HGPS cell (cell line): ENCODE measurements around the gene MIS18A.

- RRBS: 22% methylated on average over 11 of the region's 24 CpGs
These were observed 99.6 kb upstream of the SOD1 start for GRCh38 chr21:31559817-31560349.

DNA sequence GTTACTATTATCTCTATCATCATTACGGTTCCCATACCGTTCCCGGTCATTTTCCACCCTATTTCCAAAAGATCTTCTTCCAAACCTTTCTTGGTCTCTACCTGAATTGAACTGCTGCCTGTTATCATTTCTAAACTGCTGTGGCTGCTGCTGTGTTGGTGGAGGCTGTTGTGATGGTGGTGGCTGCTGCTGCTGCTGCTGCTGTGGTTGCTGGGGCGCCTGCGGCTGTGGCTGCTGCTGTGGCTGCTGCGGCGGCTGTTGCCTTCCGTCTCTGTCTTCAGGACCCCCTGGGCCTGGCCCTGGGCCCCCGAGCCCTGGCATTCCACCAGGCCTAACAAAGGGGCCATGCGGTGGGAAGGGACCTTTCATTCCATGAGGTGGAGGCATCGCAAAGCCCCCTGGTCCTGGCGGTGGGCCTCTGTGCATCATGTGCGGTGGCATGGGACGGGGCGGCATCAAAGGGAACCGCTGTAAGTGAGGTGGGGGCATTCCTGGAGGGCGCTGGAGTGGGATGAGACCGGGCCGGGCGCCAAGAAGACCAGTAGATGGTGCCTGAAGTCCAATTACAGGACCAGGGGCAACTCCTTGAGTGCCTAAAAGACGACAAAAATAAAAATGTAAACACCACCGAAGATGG, 12.4 kb downstream of the SOD1 start:
- RRBS: 94% methylated on average over 3 of the region's 22 CpGs

- RRBS: no CpG with 5 or more reads among the region's 2 CpGs
These were observed 30.3 kb downstream of the SCAF4 start for GRCh38 chr21:31701563-31702023.

DNA sequence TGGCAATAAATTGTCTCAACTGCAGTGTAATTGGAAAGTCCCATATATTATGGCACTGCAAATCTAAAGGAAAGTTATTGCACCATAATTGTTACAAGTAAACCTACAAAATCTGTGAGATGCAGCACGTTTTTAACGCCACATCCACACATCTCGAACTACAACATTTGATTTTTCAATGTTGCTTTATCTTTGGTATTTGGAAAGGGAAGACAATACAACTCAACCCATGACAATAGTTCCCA, 1.6 kb downstream of the SCAF4 start:
- RRBS: no CpG with 5 or more reads among the region's 3 CpGs

DNA sequence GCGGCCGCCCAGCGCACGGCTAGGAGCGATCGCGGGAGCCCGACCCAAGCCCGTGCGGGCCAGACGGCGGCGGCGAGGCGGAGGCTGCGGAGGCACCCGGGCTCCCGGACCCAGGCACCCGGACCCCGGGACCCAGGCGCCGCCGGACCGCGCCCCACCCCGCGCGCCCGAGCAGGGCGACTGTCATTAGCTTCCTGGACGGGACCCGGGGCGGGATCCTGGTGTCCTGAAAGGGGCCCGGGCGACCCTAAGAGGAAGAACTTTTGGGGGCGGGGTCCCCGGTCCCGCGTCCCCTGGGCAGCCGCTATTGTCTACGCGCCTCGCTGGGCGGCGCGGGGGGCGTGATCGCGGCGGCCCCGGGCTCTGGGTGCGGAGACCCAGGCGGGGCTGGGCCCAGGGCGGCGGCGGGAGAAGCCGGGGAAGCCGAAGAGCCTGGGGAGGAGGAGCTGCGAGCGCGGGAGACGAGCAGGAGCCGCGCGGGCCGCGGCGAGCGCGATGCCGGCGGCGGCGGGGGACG, 418 bp downstream of the HUNK start:
- RRBS: 2% methylated on average over 45 of the region's 75 CpGs

GRCh38 chr21:31900319-31901114, 27.7 kb downstream of the HUNK start:
- RRBS: no CpG with 5 or more reads among the region's 16 CpGs

DNA sequence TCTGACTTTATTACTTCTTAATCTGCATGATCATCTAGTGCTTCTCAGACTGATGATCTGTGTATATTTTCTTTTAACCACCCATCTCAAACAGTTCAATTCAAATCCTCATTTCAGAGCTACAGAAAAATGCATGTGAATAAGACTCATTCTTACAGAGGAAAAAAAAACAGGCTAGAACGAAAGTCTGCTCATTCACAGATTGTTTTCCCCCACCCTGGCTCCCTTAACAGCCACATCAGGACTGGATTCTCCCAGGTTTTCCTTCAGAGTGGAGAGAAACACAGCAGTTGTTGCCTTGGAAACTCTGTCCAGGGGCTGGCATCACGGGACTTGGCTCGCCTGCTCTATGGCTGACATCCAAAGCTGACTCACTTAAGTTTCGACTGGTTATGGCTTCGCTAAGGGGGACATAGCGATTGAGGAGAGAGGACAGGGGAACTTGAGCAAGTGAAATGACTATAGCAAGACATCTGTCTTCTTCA, 22.1 kb downstream of the MIS18A start:
- RRBS: no CpG with 5 or more reads among the region's 6 CpGs

DNA sequence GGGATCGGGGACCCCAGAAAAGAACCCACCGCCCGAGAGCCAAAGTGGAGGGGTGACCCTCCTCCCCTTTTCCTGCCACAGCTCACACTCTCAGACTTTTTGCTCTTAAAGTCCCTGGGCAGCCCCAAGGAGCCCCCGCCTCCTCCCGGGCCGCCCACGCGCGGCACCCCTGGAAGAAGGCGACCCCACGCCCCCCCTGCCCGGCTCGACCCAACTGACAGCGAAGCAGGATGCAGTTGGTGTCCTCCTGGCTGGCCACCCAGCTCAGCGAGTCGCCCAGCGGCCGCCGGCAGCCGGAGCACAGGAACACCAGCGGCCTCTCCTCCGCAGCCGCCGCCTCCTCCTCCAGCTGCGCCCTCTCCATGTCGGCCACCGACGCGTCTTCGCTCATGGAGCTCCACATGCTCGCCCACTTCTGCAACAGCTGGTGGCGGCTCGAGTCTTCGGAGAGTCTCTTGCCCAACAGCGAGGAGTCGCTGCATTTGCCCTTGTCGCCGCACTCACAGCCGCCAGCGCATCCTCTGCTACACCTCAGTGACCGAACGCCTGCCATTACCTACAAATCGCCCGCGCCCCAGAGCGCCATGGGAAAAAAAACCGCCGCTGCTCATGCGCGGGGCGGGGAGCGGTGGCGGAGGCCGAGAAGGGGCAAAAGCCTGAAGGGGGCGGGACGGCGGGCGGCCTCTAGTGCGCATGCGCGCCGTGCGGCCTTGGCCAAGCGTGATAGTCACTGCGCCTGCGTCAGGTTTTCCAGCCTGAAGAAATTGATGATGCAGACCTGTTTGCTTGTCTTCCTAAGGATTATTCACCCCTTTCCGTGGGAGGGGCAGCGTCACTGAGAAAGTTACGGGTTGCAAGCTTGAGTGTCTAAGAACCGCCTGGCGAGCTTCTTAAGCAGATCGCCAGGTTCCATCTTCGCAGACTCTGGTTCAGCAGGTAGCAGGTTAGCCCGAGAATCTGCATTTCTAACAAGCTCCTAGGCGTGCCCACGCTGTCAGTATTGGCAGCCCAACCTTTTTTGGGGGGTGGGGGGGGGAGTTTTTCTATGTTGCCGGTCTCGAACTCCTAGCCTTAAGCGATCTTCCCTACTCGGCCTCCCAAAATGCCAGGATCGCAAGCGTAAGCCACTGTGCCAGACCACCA, at the start of gene MIS18A:
MIS18A (minus strand) TSS at position 588 of the 1,143 bp plus-strand sequence.
- RRBS: 2% methylated on average over 15 of the region's 82 CpGs

DNA sequence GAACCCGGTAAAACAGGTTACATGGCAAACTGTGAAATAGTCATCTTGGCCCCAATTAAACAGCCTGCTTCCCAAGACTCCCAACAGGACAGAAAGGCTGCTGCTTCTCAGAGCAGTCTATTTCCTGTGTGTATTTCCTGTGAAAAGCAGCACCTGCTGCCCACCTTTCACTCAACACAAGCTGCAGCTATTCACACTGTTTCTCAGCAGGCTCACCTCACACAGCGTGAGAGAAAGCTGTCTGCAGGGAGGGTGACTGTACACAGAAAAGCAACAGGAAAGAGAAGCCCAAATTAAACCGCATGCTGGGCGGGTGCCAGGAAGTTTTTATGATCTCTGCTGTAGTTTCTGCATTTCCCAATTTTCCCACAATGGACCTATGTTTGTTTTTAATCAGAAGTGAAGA, 44.0 kb downstream of the URB1 start:
- RRBS: no CpG with 5 or more reads among the region's 4 CpGs

GRCh38 chr21:32350502-32350702, 42.4 kb downstream of the URB1 start:
- RRBS: no CpG with 5 or more reads among the region's 2 CpGs

- RRBS: no CpG with 5 or more reads among the region's 5 CpGs
These were observed 15.7 kb downstream of the URB1 start for GRCh38 chr21:32377033-32377636.

GRCh38 chr21:32412104-32412542, 383 bp upstream of the EVA1C start:
- RRBS: 1% methylated on average over 39 of the region's 57 CpGs

DNA sequence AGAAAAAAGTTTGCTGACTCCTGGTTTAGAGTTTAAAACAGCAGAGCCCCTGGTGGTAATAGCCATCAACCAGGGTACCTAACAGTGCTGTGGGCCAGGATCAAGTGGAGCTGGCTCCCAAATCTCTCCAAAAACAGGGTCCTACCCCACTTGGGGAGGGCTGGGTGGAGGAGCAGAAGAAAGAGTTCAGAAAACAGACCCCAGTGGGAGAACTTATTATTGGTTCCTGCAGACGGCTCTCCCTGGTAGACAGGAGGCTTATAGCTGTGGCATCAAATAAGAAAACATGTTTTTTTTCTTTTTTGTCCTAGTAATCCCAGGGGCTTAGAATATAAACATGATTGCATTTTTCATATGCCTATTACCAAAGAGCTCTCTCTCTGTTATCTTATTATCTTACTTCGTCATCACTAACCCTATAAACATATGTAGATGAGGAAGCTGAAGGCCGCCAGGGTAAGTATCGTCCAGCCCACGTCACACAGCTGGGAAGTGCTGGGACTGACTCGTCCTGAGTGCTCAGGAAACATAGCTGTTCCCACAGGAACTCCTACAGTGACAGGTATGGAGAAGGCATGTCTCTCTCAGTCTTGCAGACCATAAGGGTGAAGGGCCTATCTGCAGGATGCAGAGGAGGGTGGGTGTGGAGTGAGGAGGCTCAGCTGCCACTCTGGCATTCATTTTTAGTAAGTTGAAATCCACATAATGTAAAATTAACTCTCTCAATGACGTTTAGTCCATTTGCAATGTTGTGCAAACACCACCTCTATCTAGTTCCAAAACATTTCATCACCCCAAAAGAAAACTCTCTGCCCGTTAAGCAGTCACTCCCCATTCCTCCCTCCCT, 68.6 kb downstream of the TCP10L start:
- RRBS: no CpG with 5 or more reads among the region's 8 CpGs

- RRBS: no CpG with 5 or more reads among the region's 17 CpGs
These were observed 64.0 kb downstream of the TCP10L start for GRCh38 chr21:32520891-32522095.

DNA sequence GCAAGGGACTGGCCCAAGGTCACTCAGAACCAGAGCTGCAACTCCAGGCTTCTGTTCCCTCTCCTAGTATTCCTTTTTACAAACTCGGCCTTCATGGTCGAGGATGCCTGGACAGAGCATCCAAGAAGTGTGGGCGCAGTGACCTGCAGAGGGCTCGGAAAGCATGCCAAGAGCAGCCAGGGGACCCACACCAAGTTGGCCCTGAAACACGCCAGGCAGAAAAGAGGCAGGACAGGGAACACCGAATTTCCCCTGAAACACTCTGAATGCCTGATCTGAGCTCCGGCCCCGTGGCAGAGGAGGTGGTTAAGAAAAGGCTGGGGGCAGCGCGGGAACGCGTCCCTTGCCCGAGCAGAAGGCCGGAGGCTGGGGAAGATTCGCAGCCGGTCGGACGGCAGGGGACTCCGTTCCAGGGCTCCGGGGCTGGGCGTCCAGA, 721 bp downstream of the PAXBP1 start:
- RRBS: under 1% methylated on average over 8 of the region's 21 CpGs

DNA sequence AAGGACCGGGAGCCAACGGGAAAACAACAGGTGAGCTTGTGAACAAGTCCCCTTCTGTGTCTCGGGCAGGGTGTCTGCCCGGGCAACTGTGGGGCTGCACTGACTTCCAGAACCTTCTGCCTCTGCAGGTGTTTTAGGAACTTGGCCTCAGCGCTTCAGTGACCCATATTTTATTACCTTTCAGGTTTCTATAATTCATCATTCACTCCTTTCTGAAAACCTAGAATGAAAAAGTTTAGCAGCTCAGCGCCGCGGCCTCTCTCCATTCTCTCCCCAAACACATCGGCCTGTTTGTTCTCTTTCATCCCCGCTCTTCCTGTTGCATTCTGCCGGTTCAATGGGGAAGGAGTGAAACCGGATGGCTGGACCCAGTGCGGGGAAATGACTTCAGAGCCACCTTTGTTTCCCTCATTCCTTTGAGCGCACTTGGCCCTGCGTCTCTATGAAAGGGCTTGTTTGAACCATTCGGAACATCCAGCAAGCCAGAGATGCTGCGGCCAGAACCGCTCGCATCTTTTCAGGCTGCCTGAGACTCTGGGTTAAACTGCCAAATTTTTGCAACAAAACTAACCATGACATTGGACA, 5.4 kb upstream of the OLIG1 start:
- RRBS: 13% methylated on average over 4 of the region's 19 CpGs

GRCh38 chr21:33421998-33422509, 18.8 kb downstream of the IFNGR2 start:
- RRBS: no CpG with 5 or more reads among the region's 3 CpGs

GRCh38 chr21:33426637-33427726, 23.8 kb downstream of the IFNGR2 start:
- RRBS: no CpG with 5 or more reads among the region's 22 CpGs

- RRBS: no CpG with 5 or more reads among the region's 11 CpGs
These were observed 33.7 kb downstream of the IFNGR2 start for GRCh38 chr21:33436678-33437622.

DNA sequence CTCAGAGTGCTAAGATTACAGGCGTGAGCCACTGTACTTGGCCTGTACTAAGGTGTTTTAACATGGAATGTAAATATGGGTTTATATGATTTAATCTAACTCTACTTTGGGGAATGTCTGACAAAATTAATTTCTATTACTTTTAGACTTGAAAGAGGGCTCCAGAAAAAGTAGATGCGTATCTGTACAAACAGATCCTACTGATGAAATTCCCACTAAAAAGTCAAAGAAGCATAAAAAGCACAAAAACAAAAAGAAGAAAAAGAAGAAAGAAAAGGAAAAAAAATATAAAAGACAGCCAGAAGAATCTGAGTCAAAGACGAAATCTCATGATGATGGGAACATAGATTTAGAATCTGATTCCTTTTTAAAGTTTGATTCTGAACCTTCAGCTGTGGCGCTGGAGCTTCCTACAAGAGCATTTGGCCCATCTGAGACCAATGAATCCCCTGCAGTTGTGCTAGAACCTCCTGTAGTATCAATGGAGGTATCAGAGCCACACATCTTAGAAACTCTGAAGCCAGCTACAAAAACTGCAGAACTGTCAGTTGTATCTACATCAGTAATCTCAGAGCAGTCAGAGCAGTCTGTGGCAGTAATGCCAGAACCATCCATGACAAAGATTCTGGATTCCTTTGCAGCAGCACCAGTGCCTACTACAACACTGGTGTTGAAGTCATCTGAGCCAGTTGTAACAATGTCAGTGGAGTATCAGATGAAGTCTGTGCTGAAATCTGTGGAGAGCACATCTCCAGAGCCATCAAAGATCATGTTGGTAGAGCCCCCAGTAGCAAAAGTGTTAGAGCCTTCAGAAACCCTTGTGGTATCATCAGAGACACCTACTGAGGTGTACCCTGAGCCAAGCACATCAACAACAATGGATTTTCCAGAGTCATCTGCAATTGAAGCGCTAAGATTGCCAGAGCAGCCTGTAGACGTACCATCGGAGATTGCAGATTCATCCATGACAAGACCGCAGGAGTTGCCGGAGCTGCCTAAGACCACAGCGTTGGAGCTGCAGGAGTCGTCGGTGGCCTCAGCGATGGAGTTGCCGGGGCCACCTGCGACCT, 6.8 kb downstream of the SON start:
- RRBS: 98% methylated on average over 6 of the region's 15 CpGs